ENCODE measurements around a stretch of chr15.

DNA sequence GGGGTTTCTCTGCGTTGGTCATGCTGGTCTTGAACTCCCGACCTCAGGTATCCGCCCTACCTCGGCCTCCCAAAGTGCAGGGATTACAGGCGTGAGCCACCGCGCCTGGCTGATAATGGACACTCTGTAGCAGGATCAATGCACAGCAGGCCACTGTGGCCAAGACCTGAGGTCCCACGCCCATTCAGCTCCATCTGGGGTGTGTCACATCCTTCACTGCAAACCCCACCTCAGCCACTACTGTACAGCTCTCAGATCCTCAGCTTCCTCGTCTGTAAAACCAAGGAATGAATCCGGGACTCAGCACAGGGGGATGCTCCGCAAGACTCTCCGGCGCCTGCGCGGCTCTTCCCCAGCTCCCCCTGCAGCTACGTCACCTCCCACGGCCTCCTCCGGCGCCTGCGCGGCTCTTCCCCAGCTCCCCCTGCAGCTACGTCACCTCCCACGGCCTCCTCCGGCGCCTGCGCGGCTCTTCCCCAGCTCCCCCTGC is 166.0 kb downstream of the CHSY1 start:
- RRBS, result 100% methylated on average over 2 of the region's 27 CpGs
CAGE:
- cytosol, long polyA plus RNA, result no peak
- long polyA plus RNA, result no peak
- nucleus, long polyA plus RNA, result no peak

- RRBS, result no CpG with 5 or more reads among the region's 33 CpGs
CAGE:
- cytosol, long polyA plus RNA, result no peak
- long polyA plus RNA, result no peak
- nucleus, long polyA plus RNA, result no peak
These were observed 130.3 kb downstream of the CHSY1 start for GRCh38 chr15:101121291-101122115.

- RRBS, result no CpG with 5 or more reads among the region's 12 CpGs
CAGE:
- cytosol, long polyA plus RNA, result no peak
- long polyA plus RNA, result no peak
- nucleus, long polyA plus RNA, result no peak
These were observed 102.7 kb downstream of the CHSY1 start for GRCh38 chr15:101148932-101149807.

DNA sequence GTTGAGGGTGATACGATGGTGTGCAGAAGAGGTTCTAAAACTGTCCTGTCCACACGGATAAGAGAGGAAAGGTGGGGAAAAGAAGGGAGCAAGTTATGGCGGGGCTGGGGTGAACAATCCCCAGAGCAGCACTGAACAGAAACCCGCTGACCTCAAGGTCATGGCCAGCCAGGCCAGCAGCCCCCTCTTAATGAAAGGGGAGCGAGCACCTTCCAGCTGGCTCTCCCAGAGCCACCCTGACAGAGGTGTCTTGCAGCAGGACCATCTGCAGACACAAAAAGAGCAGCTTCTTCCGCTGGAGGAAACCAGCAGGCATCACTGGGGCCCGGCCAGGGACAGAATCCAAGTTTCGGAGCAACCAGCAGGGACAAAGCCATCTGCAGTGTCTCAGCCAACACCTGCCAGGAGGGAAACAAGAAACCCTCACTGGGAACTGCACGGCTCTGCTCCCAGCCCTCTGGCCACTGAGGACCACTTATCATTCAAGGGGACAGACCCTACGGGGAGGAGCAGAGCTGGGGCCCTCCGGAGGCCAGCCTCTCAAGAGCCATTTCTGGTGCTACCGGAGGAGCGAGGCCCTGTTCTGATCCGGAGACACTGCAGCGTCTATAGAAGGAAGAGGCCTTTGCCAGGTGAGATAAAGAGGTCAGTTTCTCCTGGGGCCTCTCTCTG is 89.2 kb downstream of the CHSY1 start:
- RRBS, result 51% methylated on average over 3 of the region's 15 CpGs
CAGE:
- cytosol, long polyA plus RNA, result no peak
- long polyA plus RNA, result no peak
- nucleus, long polyA plus RNA, result no peak

GRCh38 chr15:101244858-101245858 is 6.7 kb downstream of the CHSY1 start:
- RRBS, result no CpG with 5 or more reads among the region's 17 CpGs
CAGE:
- cytosol, long polyA plus RNA, result no peak
- long polyA plus RNA, result no peak
- nucleus, long polyA plus RNA, result no peak

DNA sequence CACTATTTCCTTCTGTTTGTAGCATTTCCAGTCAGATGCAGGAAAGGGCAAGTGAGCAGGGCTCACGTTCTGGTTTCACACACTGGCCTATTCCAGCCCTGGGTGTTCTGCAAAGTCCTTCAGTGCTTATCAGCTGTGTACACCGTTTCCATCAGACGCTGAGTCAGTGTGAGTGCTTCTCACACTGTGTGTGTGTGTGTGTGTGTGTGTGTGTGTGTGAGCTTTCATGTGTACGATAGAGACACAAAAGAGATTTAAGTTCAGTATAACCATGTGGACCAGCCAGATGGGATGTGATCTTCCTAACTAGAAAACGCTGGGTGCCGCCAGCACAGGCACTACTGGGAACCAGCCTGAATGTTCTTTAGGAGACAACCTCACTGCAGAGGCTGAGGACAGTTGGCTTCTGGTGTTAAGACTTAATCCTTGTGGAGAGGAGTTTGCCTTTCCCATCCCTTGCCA is 3.8 kb upstream of the CHSY1 start:
- RRBS, result no CpG with 5 or more reads among the region's 6 CpGs
CAGE:
- cytosol, long polyA plus RNA, result no peak
- long polyA plus RNA, result no peak
- nucleus, long polyA plus RNA, result no peak

GRCh38 chr15:101266808-101267211 is 10.5 kb downstream of the SELENOS start:
- RRBS, result 78% methylated on average over 4 of the region's 10 CpGs
CAGE:
- cytosol, long polyA plus RNA, result no peak
- long polyA plus RNA, result no peak
- nucleus, long polyA plus RNA, result no peak

GRCh38 chr15:101299224-101299479 is 4.1 kb upstream of the SNRPA1 start:
- RRBS, result no CpG with 5 or more reads among the region's 5 CpGs
CAGE:
- cytosol, long polyA plus RNA, result no peak
- long polyA plus RNA, result no peak
- nucleus, long polyA plus RNA, result no peak

DNA sequence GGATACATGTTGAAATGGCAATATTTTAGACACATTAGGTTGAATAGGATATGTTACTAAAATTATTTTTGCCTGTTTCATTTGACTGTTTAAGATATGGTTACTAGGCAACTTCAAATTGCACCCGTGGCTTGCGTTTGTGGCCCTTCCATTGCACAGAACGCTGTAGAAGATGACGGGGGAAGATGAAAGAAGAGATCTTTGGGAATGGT is 18.7 kb upstream of the SNRPA1 start:
- RRBS, result no CpG with 5 or more reads among the region's 4 CpGs
CAGE:
- cytosol, long polyA plus RNA, result no peak
- long polyA plus RNA, result no peak
- nucleus, long polyA plus RNA, result no peak

GRCh38 chr15:101324431-101324948 is 29.4 kb upstream of the SNRPA1 start:
- RRBS, result no CpG with 5 or more reads among the region's 9 CpGs
CAGE:
- cytosol, long polyA plus RNA, result no peak
- long polyA plus RNA, result no peak
- nucleus, long polyA plus RNA, result no peak

DNA sequence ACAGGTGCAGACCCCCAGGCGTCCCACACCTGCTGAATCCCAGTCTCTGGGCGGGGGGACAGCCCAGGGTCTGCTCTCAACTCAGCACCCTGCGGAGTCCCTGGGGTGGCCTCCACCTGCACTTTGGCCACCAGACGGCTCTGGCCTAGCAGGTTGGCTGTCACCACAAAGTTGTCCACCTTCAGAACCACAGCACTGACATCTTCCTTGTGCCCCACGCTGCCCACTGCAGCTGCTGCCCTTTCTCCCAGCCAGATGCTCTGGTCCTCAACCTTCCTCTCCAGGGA is 34.8 kb upstream of the SNRPA1 start:
- RRBS, result no CpG with 5 or more reads among the region's 5 CpGs
CAGE:
- cytosol, long polyA plus RNA, result no peak
- long polyA plus RNA, result no peak
- nucleus, long polyA plus RNA, result no peak

GRCh38 chr15:101368378-101368753 is 73.3 kb upstream of the SNRPA1 start:
- RRBS, result no CpG with 5 or more reads among the region's 6 CpGs
CAGE:
- cytosol, long polyA plus RNA, result no peak
- long polyA plus RNA, result no peak
- nucleus, long polyA plus RNA, result no peak

GRCh38 chr15:101430028-101430457 is 59.5 kb downstream of the PCSK6 start:
- RRBS, result no CpG with 5 or more reads among the region's 17 CpGs
CAGE:
- cytosol, long polyA plus RNA, result no peak
- long polyA plus RNA, result no peak
- nucleus, long polyA plus RNA, result no peak

DNA sequence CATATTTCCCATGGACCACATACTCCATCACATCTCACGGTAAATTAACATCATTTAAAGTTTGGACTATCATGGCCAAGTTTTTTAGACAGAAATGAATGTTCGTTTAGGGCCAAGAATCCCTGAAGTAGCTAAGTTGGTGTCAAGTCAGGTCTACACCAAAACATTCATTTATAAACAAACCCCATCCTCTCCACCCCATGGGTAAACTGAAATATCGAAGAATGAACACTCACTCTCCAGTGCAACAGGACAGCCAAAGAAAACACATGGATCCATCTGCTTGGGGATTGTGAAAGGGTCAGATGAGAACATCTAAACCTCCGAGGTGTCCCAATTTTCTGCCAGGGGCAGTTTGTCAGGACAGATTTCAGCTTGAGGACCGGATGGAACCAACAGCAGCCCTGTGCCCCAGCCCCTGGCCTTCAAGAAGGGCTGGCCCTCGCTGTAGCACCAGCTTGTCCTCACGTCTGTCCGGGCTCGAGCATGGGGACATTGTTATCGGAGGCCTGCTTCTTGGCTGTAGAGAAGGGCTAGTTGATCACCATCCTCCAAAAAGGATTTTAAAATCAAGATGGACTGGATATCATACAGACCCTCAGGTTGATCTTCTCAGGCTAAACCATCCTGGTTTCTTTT is 45.5 kb downstream of the PCSK6 start:
- RRBS, result 43% methylated on average over 4 of the region's 10 CpGs
CAGE:
- cytosol, long polyA plus RNA, result no peak
- long polyA plus RNA, result no peak
- nucleus, long polyA plus RNA, result no peak

GRCh38 chr15:101453750-101454092 is 35.8 kb downstream of the PCSK6 start:
- RRBS, result no CpG with 5 or more reads among the region's 6 CpGs
CAGE:
- cytosol, long polyA plus RNA, result no peak
- long polyA plus RNA, result no peak
- nucleus, long polyA plus RNA, result no peak

GRCh38 chr15:101487394-101488317 is 1.9 kb downstream of the PCSK6 start:
- RRBS, result no CpG with 5 or more reads among the region's 20 CpGs
CAGE:
- cytosol, long polyA plus RNA, result no peak
- long polyA plus RNA, result no peak
- nucleus, long polyA plus RNA, result no peak

DNA sequence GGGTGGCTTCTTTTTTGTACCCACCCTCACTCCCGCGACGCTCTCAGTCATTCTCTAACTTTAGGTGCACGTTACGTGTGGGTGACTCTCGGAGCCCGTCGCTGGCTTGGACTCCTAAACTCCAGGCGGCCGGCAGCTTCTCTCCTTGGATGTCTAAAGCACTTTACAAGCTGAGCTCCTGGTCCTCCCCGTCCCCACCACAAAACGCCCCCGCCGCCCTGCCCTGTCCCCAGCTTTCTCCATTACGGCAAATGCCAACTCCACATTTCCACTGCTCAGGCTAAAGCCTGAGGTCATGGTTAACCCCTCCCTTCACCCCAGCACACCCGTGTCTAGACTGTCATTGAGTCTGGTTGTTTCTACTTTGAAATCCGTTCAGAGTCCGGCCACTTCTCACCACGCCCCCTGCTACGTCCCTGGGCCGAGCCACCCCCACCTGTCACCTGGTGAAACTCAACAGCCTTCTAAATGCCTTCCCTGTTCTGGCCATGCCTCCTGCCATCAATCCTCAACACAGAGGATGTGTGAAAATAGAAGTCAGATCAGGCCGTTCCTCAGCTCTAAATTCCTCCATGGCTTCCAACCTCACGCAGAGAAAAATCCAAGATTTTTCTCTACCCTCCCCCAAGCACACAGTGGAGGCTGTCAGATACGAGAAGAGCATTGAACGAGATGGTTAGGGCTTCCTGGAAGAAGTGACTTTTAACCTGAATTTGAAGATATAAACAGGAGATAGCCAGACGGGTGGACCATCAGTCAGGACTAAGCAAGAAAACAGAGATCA is 8.1 kb upstream of the PCSK6 start:
- RRBS, result no CpG with 5 or more reads among the region's 26 CpGs
CAGE:
- cytosol, long polyA plus RNA, result no peak
- long polyA plus RNA, result no peak
- nucleus, long polyA plus RNA, result no peak

Data from IMR-90 (cell line).